Skeletal muscle satellite cell (primary cell): ENCODE measurements around a stretch of chr6.

GRCh38 chr6:155254045-155254483 is 9.7 kb upstream of the CLDN20 start:
- CAGE, long polyA plus RNA, result no peak

GRCh38 chr6:155549113-155549514 is 93.5 kb upstream of the NOX3 start:
- CAGE, long polyA plus RNA, result no peak

DNA sequence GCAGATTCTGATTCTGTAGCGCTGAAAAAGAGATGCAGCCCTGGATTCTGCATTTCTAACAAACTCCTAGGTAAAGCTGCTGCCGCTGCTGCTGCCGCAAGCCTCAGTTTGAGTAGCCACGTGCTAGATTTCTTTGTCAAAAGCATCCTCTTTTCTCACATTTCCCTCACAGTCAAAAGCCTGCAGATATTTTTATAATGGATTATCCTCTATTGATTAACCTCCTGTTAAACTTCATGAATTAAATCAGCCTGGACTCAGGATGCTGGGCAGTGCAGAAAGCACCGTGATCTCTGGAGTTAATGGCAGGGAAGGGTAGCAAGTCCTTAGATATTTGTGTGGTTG is 178.5 kb upstream of the NOX3 start:
- CAGE, long polyA plus RNA, result no peak

DNA sequence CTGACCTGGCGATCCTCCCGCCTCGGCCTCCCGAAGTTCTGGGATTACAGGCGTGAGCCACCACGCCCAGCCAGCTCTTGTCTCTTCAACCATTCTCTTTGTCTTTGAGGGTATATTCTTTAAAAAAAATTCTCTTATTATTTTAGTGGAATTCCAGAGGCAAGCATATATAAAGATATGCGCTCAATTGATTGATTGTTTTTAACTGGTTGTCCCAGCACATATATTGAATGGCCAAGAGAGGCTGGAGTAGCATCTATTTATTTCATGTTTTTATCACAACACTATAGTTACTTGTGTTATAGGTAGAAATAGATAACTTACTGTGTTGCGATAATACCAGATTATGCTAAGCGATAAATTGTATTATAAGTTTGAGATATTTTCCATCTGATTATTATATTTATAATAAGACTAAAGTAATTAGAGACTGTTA is 379.3 kb upstream of the NOX3 start:
- CAGE, long polyA plus RNA, result no peak

DNA sequence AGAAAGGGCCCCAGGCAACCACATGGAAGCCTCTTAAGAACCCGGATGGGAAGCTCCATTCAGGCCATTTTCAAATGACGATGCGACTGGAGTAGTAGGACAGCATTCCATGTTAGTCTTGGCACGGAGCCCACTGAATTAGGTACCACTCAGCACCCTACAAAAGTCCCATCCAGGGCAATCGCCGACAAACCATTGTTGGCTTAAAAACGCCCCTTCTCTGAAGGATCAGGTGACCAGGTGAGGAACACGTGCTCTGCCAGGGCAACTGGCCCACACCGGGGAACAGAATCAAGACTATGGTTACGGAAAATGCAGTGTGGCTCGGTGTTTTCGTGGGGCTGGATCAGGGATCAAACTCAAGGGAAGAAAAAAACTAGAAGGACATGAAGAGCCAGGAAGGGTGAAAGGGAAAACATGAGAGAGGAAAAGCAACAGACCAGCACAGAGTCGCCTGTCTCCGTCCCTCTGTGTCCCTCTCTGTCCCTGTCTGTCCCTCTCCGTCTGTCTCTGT is 177.8 kb upstream of the ARID1B start:
- CAGE, long polyA plus RNA, result no peak

GRCh38 chr6:156806786-156807529 is 29.8 kb downstream of the ARID1B start:
- CAGE, long polyA plus RNA, result no peak

- CAGE, long polyA plus RNA, result no peak
Measured at GRCh38 chr6:156883465-156884023, 106.4 kb downstream of the ARID1B start.

DNA sequence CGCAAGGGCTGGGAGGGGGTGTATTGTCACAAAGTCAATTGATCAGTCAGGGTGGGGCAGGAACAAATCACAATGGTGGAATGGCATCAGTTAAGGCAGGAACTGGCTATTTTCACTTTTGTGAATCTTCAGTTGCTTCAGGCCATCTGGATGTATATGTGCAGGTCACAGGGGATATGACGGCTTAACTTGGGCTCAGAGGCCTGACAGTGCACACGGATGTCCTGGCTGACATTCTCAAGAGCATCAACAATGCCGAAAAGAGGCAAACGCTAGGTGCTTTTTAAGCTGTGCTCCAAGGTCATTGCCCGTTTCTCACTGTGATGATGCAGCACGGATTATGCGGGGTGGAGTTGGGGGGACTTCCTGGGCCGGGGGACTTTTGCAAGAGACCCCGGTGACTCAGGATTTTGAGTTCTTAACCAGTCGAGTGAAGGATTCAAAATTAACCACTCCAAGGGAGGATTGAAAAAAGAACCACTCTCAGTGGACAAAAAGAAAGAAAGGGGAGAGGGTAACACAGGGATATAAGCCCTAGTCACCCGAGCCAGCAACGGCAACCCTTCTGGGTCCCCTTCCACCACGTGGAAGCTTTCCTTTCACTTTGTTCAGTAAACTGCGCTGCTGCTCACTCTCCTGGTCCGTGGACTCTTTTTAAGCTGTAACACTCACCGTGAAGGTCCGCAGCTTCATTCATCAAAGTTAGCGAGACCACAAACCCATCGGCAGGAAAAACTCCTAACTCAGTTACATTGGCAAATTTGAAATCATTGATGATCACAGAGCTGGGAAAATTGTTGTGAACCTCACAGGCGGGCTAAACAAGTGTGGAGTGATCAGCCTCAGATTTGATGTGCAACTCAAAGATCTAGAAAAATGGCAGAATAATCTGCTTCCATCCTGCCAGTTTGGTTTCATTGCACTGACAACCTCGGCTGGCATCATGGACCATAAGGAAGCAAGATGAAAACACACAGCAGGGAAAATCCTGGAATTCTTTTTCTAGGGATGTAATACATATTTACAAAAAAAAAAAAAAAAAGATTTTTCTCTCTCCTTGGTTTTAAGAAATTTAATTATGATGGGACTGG is 199.2 kb downstream of the ARID1B start:
- CAGE, long polyA plus RNA, result no peak

- CAGE, long polyA plus RNA, result no peak
Measured at GRCh38 chr6:157066586-157067387, 256.5 kb downstream of the TMEM242 start.

- CAGE, long polyA plus RNA, result no peak
Measured at GRCh38 chr6:157145651-157145886, 177.8 kb downstream of the TMEM242 start.

- CAGE, long polyA plus RNA, result no peak
Measured at GRCh38 chr6:157225797-157225996, 97.6 kb downstream of the TMEM242 start.

- CAGE, long polyA plus RNA, result no peak
Measured at GRCh38 chr6:157244074-157244607, 79.2 kb downstream of the TMEM242 start.

DNA sequence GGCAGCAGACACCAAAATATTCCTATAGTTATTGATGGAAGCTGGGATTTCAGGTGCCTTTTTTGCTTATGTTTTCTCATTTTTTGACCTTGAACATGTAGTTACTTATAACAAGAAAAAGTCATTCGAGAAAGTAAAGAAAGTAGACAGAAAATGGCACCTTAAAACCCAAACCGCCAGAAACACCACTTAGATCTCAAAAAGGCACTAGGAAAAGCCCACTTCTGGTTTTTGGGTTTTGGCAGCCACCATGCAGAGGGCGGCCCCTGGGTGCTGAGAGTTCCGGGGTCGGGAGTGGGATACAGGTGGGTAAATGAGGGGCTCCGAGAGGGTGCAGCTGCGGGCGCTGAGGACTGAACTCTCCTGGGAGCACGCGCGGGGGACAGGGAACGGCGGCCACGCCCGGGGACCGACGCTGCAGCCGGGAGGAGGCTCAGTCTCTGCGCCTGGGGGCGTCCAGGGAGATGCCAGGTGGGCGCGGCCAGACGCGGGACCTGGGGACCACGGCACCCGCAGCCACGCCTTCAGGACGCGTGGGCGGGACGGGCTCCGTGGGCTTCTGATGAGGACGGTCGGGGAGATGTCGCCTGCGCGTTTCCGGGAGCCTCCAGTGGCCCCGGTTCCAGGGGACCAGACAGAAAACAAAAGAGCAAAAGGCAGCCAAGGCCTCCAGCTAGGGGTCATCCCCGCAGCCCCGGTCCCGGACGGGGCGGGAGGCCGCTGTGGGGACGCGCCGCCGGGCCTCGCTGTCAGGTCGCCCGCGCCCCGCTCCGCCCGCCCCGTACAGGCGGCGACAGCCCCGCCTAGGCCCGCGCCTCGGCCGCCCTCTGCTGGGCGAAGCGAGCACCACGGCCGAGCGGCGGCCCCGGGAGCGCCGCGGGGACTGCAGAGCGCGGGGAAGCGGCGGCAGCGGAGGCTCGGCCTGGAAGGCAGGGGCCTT is 49.0 kb downstream of the TMEM242 start:
- CAGE, long polyA plus RNA, result no peak

- CAGE, long polyA plus RNA, result no peak
Measured at GRCh38 chr6:157307996-157308361, 15.3 kb downstream of the TMEM242 start.

- CAGE, long polyA plus RNA, result no peak
Measured at GRCh38 chr6:157530799-157531851, 150.1 kb downstream of the ZDHHC14 start.

- CAGE, long polyA plus RNA, result no peak
Measured at GRCh38 chr6:157725541-157725740, 97.6 kb upstream of the SNX9 start.

DNA sequence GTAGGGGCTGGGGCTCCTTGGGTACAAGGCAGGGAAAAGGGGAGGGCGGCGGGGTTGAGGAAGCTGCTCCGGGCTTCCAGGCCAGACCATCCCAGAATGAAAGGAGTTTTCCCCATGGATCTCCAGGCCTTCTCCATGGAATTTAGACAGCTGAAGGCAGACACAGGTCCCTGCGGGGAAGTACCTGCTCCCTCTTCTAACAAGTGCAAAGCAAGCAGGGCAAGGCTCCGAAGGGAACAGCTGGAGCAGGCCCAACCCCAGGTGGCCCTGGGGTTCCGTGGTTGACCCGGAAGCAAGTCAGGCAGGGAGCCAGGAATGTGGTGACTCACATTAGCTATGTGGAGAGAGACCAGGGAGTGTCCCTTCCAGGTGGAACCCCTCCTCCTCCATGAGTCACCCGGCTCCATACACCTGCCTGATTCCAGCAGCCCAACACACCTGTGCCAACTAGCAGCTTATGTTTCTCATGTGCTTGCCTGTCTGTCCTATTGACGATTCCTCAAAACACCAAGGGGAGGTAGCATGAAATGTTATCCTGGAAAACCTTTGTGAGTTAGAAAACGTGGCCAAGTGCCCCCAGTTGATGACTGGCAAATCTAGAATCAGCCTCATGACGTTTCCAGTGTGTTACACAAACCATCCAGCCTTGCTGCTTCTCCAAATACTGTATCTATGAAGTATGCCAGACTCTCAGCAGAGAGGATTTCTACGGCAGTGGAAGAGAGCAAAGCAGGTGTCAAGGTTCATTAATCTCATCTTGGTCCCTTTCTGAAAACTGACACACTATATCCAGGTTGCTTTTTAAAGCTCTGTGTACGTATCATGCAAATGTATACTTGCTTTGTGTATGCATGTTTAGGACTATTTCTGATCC is 59.6 kb upstream of the SNX9 start:
- CAGE, long polyA plus RNA, result no peak

GRCh38 chr6:157764295-157765064 is 58.6 kb upstream of the SNX9 start:
- CAGE, long polyA plus RNA, result no peak

- CAGE, long polyA plus RNA, result no peak
Measured at GRCh38 chr6:157943246-157944337, 38.1 kb upstream of the SYNJ2 start.

DNA sequence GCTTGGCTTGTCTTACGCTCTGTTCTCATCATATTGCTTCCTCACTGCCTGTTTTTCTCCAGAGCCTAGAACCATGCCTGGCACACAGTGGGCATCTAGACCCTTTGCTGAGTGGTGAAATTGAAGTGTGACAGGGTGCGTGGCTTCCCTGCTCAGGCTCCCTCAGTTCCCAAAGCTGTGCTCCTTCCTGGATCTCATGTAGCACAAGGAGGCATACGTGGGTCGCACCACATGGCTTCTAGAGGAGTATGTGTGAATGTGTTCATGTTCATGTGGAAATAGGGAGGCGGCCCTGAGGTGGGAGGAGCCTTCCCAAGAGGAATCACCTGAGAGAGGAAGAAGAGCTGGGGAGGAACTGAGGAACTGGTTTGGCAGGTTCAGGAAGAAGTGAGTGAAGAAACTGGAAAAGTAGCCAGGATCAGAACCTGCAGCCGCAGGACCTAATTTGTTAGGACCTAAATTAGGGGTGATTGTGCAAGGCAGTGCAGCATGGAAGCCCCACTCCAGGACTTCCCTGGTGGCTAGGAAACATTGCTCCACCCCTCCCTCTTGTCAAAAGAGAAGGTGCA is 20.5 kb downstream of the SYNJ2 start:
- CAGE, long polyA plus RNA, result no peak